Airway epithelial cell (primary cell): Measurements from ENCODE around the genes SPINDOC, NAA40, FERMT3, PLCB3 and GPR137.

- RAMPAGE, long total RNA = no peak
These were observed 6.2 kb downstream of the ZFTA start for GRCh38 chr11:63762446-63762691.

GRCh38 chr11:63764807-63765211, 3.8 kb downstream of the ZFTA start:
- RAMPAGE, long total RNA = no peak

DNA sequence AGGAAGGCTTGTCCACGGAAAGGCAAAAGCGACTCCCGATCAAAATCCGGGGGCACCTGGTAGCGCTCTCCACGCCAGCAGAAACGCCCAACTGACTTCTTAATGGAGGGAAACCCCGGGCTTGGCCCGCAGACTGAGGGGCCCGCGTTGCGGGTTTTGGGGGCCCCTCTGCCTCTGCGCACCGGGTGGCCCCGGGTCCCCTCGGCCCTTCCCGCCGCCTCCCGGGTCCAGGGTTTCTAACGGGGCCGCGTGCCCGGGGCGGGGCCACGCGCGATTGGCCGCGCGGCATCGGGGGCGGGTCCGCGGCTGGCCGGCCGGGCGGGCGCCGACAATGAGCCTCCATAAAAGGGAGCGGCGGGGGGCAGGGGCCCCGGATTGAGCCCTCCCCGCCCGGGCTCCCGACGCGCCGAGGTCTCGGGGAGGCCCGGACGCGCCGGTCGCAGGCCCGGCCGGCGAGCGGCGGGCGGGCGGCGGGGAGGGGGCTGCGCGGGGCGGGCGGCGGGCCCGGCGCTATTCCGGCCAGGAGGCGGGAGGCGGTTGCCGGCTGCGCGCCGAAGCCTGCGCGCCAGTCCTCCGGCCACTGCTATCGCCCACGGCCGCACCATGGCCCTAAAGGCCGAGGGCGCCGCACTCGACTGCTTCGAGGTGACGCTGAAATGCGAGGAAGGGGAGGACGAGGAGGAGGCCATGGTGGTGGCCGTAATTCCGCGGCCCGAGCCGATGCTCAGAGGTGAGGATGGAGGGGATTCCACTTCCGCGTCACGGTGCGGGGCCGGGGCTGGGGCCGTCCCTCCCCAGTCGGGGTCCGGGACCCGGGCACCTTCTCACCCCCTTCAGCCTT, at the start of gene SPINDOC:
SPINDOC (plus strand) TSS at position 373 of the 841 bp plus-strand sequence.
- RAMPAGE, long total RNA = no peak

DNA sequence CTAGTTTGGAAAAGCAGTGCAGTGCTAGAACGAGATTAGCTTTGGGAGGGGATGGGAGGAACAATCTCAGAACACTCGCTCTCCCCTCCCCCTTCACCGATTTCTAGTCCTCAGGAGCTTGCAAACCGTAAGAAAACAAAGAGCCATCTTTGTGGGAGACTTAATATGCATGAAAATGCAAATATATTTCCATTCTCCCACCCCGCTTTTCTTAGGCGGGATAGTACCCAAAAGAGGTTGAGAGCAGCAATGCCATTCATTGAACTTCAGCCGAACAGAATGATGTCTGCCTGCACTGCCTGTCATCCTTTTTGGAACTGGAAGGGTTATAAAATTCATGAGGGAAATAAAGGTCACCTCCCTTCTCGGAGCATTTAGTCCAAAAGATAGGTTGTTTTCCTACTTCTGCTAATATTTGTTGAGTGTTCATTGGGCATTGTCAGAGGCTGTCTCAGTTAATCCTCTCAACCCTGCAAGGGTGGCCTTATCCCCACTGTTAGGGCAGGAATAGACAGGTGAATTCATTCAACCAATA, 1.2 kb downstream of the SPINDOC start:
- RAMPAGE, long total RNA = no peak

- RAMPAGE, long total RNA = no peak
These were observed 35.7 kb downstream of the MARK2 start for GRCh38 chr11:63874530-63875034.

GRCh38 chr11:63894939-63895504, 21.9 kb downstream of the RCOR2 start:
- RAMPAGE, long total RNA = no peak

GRCh38 chr11:63915321-63916270, 1.4 kb downstream of the RCOR2 start:
- RAMPAGE, long total RNA = no peak

GRCh38 chr11:63938302-63939347, at the start of gene NAA40:
Gene NAA40 (plus strand): TSS chr11:63939002.
- RAMPAGE, long total RNA = start-site peak on the plus strand at chr11:63938996-63939032, 198 and 56 reads in 2 replicates

DNA sequence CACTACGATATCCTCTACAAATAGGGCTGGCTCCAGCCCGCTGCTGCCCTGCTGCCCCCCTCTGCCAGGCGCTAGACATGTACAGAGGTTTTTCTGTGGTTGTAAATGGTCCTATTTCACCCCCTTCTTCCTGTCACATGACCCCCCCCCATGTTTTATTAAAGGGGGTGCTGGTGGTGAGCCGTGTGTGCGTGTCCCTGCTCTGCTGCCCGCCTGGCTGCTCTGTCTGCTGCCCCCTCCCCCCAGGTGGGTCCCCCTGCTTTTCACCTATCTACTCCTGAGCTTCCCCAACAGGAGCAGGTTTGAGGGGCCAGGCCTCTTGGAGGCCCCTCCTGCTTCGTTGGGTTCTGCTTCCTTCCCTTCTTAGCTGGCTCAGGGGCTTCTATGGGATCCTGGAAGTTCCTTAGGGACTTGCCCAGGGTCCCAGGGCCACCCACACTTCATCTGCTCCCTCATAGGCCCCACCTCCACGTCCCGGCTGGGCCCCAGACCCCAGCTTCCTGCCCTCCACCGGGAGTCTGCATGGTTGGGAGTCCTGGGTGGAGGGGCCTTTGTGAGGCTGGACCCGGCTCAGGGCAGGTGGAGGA, 11.4 kb downstream of the OTUB1 start:
- RAMPAGE, long total RNA = no peak

DNA sequence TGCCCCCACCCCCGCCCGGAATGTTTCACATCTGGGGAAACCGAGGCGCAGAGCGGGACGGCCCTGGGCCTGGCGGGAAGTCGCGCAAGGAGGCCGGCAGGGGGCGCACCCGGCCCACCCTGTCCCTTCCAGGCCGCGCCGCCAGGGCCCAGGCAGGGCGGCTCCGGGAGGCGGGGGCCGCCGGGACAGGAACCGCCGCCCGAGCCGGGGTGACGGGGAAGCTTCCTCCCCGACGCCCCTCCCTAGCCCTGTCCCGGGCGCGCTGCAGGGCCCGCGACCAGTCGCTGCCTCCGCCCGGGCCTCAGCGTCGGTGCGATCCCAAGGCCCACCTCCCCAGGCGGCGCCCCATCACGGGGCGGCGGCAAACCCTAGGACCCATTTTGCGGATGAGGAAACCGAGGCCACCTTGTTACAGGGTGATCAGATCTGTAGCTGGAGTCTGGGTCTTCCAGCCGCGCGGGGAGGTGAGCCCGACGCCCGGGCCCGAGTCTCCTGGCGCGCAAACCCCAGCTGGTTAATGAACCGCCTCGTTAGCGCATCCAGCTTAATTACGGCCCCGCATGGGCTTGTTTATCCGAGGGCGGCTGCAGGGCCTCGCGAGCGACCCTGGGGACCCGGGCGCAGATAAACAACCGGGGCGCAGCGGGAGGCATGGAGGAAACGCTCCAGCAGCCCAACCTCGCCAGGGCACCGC, 14.4 kb downstream of the OTUB1 start:
- RAMPAGE, long total RNA = no peak

DNA sequence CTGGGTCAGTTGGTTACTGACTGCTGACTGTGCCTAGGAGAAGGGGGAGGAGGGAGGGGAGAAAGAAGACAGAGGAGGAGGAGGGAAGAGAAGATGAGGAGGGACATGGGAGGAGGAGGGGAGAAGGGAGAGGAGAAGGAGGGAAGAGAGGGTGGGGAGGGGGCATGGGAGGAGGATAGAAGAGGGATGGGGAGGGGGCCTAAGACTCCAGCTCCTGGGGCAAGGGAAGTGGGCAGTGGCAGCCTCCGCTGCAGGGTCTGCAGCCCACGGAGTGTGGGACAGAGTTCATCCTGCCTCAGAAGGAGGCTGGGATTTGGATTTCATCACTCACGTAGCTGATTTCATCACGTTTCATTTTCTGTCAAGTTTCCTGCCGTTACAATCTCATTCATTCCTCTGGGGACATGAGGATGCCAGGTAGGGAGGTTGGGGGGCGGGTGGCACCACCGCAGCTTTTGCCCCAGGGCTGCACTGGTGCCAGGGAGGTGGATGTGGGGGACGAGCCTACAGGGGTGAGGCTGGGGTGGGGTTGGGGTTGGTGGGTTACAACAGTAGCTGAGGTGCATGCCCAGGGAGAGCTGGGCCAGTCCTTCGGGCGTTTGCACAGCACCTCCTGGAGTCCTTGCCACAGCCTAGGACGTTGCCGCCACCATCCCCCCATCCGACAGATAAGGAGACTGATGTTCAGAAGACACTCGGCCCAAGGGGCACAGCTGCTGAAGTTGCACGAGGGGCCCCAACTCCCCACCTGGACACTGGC, 55.4 kb downstream of the FLRT1 start:
- RAMPAGE, long total RNA = no peak

GRCh38 chr11:64151002-64151535, 14.8 kb downstream of the MACROD1 start:
- RAMPAGE, long total RNA = no peak

DNA sequence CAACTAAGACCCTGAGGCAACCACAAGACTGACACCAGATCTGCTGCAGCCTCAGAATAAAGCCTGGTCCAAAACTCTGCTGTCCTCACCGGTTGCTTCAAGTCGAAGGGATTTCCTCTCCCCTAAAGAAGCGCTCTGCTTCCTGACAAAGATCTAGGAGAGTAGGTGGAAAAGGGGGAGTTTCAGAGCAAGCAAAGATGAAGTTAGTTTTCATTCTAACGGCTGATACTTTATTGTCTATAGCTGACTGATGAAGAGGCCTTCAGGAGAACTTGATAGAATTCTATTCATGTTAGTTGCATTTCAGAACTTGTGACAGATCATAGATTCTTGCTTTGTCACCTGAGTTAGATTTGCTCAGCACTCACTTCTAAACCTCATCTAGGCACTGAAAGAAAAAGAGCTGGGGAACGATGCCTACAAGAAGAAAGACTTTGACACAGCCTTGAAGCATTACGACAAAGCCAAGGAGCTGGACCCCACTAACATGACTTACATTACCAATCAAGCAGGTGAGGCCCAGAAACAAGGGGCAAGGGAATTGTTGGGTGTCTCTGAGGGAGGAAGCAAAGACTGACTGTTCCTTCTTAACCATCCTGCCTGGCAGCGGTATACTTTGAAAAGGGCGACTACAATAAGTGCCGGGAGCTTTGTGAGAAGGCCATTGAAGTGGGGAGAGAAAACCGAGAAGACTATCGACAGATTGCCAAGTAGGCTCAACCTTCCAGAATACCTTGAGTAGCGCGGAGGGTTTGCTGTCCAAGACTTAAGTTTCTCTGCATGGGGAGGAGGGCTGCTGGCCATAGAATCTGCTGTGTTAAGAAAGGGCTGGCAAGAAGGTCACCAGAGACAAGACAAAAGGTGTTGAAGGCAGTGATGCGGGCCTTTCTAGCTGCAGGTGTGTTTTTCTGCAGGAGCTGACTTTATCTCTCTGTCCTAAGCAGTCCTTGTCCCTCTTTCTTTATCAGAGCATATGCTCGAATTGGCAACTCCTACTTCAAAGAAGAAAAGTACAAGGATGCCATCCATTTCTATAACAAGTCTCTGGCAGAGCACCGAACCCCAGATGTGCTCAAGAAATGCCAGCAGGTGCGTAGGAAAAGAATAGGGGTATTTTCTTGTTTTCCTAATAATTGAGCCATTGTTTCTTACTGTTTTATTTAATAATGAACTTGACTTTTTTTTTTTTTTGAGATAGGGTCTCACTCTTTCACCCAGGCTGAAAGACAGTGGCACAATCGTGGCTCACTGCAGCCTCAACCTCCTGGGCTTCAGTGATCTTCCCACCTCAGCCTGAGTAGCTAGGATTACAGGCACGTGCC, 9.2 kb upstream of the FERMT3 start:
- RAMPAGE, long total RNA = no peak

DNA sequence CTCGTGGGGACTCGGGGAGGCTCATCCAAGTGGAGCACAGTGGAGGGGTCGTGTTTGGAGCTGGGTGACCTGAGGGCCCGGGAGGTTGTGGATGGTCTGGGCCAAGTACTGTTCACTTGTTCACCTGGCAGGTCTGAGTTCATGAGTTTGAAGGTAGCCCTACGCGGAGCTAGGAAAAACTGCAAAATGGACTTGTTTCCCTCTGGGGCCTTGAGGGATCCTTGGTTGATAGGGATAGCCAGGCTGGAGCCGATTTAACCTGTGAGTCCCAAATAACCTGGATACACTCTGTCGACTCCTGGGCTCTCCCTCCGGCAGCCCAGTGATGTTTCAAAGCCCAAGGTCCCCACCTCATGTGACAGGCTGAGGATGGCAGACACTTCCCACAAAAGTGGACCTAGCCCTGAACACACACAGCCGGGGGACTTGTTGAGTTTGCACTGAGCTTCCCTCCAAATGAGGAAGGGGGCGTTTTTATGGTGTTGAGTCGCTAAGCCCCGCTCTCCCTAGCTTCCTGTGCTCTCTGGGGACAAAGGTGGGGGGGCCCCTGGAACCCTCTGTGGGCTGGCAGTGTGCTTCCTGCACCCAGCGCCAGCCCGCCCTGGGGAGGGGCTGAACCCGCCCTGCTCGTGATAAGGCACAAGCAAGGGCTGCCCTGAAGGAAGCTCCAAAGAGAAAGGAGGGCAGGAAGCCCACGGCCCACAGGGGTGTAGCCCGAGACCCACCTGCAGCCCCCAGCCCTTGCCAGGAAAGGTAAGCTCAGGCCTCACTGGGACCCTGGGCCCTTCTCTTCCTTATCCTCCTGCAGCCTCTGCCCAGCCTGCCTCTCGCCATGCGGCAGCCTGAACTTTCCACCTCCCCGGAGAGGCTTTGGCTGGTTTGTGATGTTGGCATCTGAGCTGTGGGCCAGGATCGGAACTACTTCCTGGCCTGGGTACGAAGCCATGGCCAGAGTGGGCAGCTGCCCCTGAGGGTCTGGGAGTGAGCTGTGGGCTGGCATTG, at the start of gene FERMT3:
FERMT3 (plus strand) TSS at position 660 of the 1,002 bp plus-strand sequence.
- RAMPAGE, long total RNA = no peak

- RAMPAGE, long total RNA = no peak
These were observed 1.7 kb downstream of the FERMT3 start for GRCh38 chr11:64208160-64208709.

GRCh38 chr11:64220466-64221277, 5.3 kb downstream of the TRPT1 start:
- RAMPAGE, long total RNA = no peak

- RAMPAGE, long total RNA = no peak
These were observed at the start of gene PLCB3 for GRCh38 chr11:64251248-64252121. Gene PLCB3 (plus strand): TSS chr11:64251530.

DNA sequence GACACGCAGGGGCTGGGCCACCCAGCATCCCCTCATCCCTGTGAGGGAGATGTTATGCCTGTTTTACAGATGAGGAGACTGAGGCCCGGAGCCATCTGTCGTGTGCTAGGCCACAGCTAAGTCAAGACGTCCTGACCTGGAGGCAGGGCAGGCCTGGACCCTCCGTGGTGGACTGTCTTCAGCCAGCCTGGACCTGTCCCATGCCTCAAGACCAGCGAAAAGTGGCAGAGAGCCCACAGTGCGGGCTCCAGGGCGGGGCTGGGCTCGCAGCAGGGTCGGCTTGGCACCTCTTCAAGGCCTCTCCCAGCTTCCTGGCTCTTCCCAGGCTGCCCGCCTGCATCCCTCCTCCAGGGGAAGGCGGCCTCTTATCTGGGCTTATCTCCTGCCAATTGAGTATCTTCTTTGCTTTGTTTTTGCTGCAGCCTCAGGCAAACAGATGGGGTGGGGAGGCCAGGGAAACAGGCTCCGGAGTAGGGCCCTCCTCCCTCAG, 16.0 kb downstream of the BAD start:
- RAMPAGE, long total RNA = no peak

DNA sequence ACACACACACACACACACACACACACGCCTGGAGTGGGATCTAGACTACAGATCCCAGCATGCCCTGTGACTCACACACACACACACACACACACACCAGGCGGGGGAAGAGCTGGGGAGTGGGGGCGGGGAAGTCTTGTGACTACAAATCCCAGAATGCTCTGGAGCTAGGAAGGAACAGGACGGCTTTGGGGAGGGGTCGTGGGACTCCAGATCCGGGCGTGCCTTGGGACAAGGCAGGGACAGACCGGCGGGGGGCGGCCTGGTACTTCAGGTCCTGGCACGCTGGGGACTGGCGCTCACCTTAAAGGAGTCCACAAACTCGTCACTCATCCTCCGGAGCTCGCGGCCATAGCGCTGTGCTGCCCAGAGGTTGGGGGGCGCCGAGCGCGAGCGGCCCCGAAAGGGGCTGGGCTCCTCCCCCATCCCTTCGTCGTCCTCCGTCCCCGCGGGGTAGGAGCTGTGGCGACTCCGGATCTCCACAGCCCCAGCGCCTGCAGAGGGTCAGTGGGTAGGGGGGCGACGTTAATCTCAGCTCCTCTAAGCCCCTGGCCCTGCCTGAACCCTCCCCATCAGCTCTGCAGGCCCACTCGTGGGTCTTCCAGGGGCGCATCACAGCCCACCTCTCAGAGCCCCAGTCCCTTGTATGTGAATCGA, 13.0 kb downstream of the BAD start:
- RAMPAGE, long total RNA = no peak

DNA sequence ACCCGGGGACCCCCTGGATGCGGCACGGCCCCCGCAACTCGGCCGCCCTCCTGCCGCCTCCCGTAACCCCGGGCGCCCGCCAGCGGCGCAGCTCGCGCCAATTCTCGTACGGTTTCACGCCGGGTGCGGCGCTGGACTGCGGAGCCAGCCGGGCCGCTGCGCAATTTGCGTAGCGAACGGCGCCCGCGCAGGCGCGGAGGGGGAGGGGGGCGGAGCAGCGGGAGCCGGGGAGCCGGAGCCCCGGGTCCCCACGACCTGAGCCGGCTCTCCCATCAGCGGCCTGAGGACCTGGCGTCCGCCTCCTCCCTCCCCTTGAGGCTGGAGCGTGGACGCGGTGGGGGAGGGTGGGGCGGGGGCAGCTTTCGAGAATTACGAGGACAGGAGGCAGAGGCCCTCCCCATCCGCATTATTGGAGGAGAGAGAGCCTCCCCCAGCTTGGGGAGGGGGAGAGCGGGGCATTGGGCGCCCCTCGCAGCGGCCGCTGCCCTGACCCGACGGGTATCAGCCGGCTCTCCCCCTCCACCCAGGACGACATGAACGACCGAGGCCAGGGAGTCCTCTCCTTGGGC, at the start of gene GPR137:
GPR137 (plus strand) TSS at position 212 of the 569 bp plus-strand sequence.
- RAMPAGE, long total RNA = no peak